ENCODE measurements around a stretch of chr6.

- RRBS = no CpG with 5 or more reads among the region's 9 CpGs
CAGE:
- cytosol, long polyA plus RNA = no peak
- long polyA plus RNA = no peak
- nucleus, long polyA plus RNA = no peak
Measured at GRCh38 chr6:170369021-170369710, 62.6 kb downstream of the FAM120B start.

Data from SK-N-SH (cell line).